Astrocyte (in vitro differentiated cells and primary cell): ENCODE results near the gene ASB18.

DNA sequence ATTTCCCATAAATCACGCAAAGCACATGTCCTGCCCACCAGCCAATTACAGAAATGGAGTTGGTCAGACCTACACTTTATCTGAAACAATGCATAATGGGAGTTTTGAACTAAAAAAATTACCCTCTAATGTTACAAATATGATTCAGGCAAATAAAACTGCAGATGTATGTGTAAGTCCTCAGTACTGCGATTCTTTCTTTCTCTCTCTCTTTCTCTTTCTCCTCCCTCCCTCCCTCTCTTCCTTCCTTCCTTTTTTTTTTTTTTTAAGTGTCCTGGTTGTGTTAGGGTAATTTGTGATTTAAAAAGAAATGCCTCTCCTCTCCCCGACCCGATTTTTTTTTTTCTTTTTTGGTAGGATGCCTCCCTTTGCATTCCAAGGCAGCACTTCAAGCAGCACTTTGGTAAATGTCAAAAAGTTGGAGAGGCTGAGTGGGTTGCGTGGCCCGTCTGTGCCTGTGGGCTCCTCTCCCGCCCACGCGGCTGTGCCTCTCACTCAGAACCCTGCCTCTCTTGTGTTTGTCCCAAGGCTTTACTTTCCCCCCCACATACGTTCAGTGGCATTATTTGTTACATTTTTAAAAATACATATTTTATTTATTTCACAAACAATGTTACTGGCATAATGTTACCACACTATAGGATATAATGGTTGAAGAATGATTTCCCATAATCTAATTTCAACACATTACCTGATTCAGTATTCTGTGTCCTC, 147.4 kb downstream of the AGAP1 start:
- PRO-cap = no peak
- RRBS, 2 experiments = no CpG with 5 or more reads among the region's 10 CpGs

- PRO-cap = no peak
- RRBS, 2 experiments = no CpG with 5 or more reads among the region's 8 CpGs
Observed at GRCh38 chr2:235689472-235690123, 195.8 kb downstream of the AGAP1 start.

DNA sequence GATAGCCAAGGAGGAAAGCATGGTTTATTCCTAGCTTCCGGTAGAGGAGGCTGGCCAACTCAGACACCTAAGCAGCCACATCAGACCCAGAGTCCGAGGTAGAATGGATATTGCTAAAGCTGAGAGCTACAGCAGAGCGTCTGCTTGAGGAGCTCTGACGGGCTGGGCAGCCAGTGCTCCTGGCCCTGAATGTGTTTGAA, 196.5 kb downstream of the AGAP1 start:
- PRO-cap = no peak
- RRBS, 2 experiments = no CpG with 5 or more reads among the region's 4 CpGs

GRCh38 chr2:235787517-235788017, 293.7 kb downstream of the AGAP1 start:
- PRO-cap = no peak
- RRBS, 2 experiments = no CpG with 5 or more reads among the region's 2 CpGs

GRCh38 chr2:236041398-236042161, 126.6 kb downstream of the GBX2 start:
- PRO-cap = no peak
- RRBS, 2 experiments = no CpG with 5 or more reads among the region's 10 CpGs

DNA sequence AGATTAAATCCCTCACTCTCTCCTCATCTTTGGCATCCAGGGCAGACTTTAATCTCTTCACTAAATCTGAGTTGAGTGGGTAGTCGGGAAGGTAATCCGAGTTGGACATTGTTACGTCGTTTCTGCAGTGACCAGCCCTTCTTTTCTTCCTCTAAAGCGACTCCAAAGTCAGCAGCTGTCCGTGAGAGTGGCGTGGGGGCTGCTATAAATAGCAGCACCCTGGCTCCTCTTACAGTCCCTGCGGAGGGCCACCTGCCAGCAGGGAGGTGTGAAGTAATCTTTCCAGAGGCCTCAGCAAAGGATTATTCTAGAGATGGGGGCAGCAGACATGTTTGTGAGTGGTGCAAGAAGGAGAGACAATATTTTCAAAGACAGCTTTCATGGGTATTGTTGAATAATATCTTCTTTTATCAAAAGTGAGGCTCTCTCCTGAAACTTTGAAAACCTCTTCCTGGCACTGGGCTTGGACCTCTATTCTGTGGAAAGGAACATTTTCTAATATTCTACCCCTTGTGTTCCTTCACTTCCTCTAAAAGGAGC, at the start of gene ASB18:
ASB18 (minus strand) TSS at position 170 of the 540 bp plus-strand sequence.
- PRO-cap = no peak
- RRBS, 2 experiments = no CpG with 5 or more reads among the region's 8 CpGs

DNA sequence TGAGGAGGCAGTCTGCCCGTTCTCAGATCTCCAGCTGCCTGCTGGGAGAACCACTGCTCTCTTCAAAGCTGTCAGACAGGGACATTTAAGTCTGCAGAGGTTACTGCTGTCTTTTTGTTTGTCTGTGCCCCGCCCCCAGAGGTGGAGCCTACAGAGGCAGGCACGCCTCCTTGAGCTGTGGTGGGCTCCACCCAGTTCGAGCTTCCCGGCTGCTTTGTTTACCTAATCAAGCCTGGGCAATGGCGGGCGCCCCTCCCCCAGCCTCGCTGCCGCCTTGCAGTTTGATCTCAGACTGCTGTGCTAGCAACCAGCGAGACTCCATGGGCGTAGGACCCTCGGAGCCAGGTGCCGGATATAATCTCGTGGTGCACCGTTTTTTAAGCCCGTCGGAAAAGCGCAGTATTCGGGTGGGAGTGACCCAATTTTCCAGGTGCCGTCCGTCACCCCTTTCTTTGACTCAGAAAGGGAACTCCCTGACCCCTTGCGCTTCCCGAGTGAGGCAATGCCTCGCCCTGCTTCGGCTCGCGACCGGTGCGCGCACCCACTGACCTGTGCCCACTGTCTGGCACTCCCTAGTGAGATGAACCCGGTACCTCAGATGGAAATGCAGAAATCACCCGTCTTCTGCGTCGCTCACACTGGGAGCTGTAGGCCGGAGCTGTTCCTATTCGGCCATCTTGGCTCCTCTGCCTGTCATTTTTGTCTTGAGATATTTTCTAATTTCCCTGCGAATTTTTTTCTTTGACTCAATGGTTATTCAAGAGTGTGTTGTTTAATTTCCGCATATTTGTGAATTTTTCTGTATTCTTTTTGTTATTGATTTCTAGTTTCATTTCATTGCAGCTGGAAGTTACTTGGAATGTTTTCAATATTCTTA, 118.0 kb downstream of the IQCA1 start:
- PRO-cap = no peak
- RRBS, 2 experiments = no CpG with 5 or more reads among the region's 38 CpGs

GRCh38 chr2:236575382-236575947, 5.8 kb downstream of the ACKR3 start:
- PRO-cap = no peak
- RRBS, 2 experiments = no CpG with 5 or more reads among the region's 15 CpGs

GRCh38 chr2:236576630-236577436, 7.2 kb downstream of the ACKR3 start:
- PRO-cap = no peak
- RRBS, 2 experiments = 82 to 100% methylated on average over 2 to 3 of the region's 18 CpGs

- PRO-cap = no peak
- RRBS, 2 experiments = no CpG with 5 or more reads among the region's 5 CpGs
Observed at GRCh38 chr2:236969268-236969712, 116.4 kb upstream of the COPS8 start.

DNA sequence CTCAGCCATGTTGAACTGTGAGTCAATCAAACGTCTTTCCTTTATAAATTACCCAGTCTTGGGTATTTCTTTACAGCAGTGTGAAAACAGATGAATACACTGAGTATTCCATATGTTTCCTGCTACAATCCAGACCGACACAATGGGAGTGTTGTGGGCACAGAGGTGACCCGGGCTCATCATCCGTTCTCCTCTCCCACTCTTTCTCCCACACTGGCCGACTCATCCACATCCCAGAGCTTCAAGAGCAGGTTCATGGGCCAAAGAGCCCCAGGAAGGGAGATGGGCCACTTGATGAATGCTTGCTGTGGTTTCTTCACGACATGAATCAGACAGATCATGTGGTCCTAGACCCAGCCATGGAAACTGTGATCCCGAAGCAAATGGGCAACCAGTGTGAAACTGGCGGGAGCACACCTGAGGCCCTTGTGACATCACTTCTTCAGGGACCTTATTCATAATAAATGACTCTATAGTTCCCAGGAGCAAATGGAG, 4.1 kb upstream of the COPS8 start:
- PRO-cap = no peak
- RRBS, 2 experiments = no CpG with 5 or more reads among the region's 8 CpGs

GRCh38 chr2:237143532-237144076, 57.9 kb downstream of the COPS8 start:
- PRO-cap = no peak
- RRBS, 2 experiments = no CpG with 5 or more reads among the region's 1 CpG

DNA sequence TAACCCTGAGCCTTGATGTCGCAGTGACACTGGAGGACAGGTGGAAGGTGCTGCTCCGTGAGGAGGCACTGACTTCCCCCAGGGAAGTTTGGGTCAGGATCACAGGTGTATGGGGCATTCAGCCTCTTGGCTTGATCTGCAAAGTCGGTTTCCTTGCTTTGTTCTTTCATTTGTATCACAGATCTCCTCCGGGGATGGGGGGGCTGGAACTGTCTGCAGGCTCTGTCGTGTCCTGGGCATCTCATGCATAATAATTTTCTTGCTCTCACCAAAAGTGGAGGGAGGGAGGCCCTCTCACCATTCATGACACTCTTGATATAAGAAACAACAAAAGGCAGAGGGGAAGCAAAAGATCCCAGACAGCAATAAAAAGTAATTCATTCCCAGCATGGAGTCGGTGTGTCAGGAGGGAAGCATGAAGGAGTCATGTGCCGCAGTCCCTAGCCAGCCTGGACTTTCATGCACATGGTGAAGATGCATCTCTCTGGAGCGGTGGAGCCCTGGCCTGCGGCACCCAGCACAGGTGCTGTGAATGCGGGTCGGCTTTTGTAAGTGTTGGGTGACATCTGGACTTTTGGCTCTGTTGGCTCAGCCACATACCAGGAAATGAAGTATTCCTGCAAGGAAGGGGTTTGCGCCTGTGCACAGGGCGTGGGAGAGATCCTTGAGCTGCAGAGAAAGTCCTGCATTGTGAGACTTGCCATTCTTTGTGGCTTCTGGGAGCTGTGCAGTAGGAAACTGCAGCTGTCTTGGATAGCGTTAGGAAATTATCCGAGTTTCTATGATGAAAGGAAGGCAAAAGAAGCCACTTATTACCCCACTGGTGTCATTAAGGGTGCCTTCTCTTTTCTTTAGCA, 119.3 kb downstream of the COPS8 start:
- PRO-cap = no peak
- RRBS, 2 experiments = no CpG with 5 or more reads among the region's 15 CpGs

DNA sequence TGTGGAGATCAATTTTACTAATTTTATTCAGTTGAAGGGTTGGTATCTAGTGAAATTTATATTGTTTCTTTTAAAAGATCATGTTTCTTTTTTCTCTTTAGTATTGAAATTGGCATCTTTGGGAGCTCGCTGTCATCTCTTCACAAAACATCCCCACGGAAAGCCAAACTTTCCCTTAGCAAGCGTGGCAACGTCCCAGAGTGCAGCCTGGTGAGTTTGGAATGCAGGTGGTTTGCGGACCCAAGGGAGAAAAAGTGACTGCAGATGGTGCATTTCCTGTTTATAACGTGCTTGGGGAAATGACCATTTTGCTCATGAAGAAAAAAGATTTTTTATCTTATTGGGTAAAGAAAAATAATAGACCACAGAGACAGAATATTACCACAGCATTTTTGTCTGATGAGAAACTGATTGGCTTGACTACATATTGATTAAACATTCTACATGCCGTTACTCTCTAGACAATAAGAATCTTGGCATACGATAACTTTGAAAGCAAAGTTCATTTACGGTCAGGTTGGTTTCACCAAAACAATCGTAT, 136.4 kb downstream of the COPS8 start:
- PRO-cap = no peak
- RRBS, 2 experiments = no CpG with 5 or more reads among the region's 10 CpGs

- PRO-cap = no peak
- RRBS, 2 experiments = no CpG with 5 or more reads among the region's 2 CpGs
Observed at GRCh38 chr2:237254496-237255021, 159.4 kb downstream of the COL6A3 start.

- PRO-cap = no peak
- RRBS, 2 experiments = no CpG with 5 or more reads among the region's 5 CpGs
Observed at GRCh38 chr2:237267851-237268598, 145.9 kb downstream of the COL6A3 start.

- PRO-cap = no peak
- RRBS, 2 experiments = no CpG with 5 or more reads among the region's 11 CpGs
Observed at GRCh38 chr2:237314013-237314633, 99.8 kb downstream of the COL6A3 start.

DNA sequence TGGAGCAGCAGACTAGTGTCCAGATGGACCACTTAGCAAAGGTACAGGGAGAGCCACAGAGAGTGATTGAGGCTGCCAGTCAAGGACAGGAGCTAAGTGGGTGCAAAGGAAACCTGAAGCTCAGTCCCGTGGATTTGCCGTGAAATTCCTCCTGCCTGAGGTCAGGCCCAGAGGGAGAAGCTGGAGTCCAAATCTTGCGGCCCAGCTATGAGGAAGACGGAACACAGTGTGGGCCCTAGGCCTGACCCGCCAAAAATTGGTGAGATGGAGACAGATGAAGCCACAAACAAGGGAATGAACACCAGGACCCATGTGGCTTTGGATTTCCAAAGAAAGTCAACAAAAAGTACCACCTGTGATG, 11.0 kb downstream of the COL6A3 start:
- PRO-cap = no peak
- RRBS, 2 experiments = no CpG with 5 or more reads among the region's 5 CpGs

DNA sequence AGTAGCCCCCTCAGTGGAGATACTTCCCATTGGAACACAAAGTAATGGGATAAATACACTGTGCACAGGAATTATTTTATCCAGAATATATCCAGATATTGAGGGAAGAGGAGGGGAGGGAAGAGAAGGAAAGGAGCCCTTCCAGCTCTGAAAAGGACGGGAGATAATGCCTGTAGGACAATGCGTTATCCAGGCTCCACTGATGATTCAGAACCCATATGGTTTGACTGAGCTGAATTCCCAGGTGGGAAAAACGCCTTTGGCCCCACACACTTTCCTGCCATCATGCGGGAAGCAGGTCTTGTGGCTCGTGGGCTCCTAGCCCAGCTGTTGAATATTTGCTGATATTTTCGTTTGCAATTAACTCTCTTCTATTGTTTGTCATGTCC, 9.0 kb downstream of the COL6A3 start:
- PRO-cap = no peak
- RRBS, 2 experiments = no CpG with 5 or more reads among the region's 6 CpGs

- PRO-cap = no peak
- RRBS, 2 experiments = no CpG with 5 or more reads among the region's 6 CpGs
Observed at GRCh38 chr2:237452026-237452290, 35.1 kb upstream of the MLPH start.